GM19239 (cell line): ENCODE results near the gene FBN2.

GRCh38 chr5:127885713-127886288 is 182.6 kb downstream of the CCDC192 start:
- RRBS = no CpG with 5 or more reads among the region's 4 CpGs

DNA sequence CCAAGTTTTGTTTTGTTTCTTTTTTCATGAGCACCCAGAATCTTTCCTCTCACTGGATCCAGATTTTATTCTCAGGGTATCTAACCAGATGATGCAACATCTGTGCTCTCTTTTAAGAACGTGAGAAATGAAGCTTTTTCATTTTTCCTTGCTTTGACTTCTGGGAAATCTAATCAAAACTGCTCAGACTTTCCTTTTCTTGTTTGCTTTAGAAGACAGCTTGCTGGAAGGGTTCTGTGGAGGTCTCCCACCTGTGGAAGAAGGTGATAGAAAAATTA is 142.7 kb upstream of the SLC12A2 start:
- RRBS = no CpG with 5 or more reads among the region's 1 CpG

DNA sequence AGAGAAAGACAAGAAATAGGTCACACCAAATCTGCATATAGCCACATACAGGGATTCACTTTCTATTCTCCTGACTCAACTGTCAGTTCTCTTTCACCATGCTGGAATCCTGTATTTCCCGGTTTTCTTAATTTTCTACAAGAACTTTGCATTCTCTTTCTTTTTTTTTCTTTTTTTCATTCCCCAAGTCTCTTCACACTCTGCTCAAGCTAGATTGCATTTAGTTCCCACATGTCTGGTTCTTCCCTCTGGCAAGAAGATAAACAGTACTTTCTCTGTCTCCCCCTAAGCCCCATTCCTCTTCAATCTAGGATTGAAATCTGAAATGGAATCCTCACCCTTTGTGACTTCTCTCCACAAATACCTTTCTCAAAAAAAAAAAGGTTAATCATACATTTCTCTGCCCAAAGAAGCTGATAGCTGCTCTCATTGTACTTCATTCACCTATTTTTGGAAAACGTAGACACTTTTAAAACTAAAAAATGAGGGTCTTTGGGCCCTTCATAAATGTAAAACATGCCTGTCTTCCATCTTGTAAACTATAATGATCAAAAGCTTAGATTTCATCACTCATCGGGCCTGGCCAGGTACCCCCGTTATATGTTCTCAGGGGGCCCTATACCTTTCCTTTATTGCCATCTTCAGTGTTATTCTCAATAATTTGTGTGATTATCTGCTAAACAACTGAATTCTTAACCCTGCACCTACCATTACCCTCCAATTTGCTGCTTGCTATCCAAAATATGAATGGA is 64.0 kb upstream of the SLC12A2 start:
- RRBS = no CpG with 5 or more reads among the region's 4 CpGs

- RRBS = under 1% methylated on average over 25 of the region's 81 CpGs
These were observed 927 bp downstream of the SLC12A2 start for GRCh38 chr5:128084130-128085255.

DNA sequence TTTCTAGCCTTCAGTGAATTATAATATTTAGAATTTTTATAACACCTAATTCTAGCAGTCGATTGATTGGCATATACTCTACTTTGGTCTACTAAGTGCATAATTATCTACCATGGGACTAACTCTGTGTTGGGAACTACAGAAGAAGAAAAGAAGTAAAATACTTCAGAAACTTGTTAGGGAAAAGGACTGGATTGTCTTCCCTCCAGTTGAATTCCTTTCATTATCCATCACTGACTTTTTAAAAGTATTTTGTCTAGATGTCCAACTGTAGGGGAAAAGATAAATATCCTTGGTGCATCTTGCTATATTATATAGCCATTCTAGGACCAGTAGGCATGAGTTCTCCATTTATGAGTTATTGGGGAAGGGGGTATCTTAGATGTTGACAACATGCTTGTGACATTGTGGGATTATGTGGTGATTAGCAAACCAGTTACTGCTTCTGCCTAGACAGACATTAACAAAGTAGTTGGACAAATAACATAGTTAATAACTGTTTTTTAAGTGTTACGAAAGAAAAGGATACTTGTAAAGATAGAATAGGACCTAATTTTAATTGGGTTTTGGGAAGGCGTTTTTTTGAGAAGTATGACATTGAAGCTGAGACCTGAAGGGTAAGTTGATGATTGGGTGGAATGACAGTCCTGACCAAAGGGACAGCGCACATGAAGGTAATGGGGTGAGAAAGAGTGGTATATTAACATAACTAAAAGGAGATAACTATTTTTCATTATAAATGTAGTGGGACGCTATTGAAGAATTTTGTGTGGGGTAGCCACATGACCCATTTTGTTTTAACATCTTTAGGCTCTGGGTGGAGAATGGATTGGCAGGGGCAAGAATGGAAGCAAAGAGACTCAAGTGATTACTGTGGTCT is 3.6 kb downstream of the SLC12A2 start:
- RRBS = no CpG with 5 or more reads among the region's 5 CpGs

- RRBS = no CpG with 5 or more reads among the region's 4 CpGs
These were observed 30.9 kb downstream of the SLC12A2 start for GRCh38 chr5:128114373-128114863.

GRCh38 chr5:128174255-128174969 is 90.8 kb downstream of the SLC12A2 start:
- RRBS = no CpG with 5 or more reads among the region's 1 CpG

DNA sequence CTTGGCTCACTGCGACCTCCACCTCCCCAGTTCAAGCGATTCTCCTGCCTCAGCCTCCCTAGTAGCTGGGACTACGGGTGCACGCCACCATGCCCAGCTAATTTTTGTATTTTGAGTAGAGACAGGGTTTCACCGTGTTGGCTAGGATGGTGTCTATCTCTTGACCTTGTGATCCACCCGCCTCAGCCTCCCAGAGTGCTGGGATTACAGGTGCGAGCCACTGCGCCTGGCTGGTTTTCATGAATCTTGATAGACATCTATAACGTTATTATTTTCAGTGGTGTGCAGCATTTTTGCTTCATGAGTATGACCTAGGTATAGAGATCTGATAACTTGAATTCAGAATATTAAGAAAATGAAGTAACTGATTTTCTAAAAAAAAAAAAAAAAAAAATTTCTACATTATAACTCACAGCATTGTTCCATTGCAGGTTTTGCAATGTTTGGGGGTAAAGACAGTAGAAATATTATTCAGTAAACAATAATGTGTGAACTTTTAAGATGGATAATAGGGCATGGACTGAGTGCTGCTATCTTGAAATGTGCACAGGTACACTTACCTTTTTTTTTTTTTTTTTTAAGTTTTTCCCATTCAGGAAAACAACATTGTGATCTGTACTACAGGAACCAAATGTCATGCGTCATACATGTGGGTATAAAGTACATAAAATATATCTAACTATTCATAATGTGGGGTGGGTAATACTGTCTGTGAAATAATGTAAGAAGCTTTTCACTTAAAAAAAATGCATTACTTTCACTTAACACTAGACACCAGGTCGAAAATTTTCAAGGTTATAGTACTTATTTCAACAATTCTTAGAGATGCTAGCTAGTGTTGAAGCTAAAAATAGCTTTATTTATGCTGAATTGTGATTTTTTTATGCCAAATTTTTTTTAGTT is 105.0 kb downstream of the SLC12A2 start:
- RRBS = no CpG with 5 or more reads among the region's 11 CpGs

DNA sequence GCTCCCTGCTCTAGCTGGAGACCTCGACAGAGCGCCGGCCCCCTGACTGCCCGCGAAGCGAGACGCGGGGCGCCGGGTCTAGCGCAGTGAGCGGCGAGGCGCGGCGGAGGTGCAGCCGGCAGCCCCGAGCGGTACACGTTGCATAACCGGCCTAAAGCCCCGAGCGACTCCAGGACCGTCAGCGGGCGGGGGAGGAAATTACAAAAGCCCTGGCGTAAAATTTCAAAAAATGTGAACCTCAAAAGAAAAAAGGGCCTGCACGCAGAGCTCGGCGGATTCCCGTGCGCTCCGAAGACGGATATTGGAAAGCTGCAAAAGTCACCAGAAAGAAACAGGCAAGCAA is 340 bp downstream of the FBN2 start:
- RRBS = 4% methylated on average over 17 of the region's 34 CpGs

DNA sequence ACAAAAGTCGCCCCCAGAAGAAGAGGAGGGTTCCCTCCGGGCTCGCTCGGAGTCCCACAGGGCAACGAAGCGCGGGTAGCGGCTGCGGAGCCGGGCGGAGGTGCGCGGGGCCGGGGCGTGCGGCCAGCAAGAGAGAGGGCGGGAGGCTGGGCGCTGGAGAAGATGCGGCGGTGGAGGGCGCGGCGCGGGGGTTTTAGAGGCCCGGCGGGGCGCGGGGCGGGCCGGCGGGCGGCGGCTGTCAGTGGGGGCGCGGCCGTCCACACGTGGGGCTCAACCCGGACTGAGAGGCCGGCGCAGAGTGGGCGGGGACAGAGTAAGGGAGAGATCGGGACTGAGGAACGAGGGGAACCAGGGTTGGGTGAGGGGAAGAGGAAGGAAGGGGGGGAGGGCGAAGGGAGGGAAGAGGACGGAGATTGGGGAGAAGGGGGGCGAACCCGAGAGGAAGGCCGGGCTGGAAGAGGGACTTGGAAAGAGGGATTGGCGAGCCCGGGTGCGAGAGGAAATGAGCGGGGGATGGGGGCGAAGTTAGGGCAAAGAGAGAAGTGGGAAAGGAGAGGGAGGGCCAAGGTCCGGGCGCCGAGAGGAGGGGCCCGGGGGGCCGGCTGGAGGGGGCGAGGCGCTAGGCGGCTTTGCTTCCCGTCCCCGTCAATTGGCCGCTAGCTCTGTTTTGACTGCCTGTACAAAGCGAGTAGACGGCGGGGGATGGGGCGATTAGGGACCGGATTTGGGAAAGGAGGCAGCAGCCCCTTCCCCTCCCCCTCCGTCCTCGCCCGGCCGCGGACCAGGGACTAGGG is at the start of gene FBN2:
Gene FBN2, minus strand, starts transcription at position 169 of the 794 bp plus-strand sequence.
- RRBS = 4% methylated on average over 29 of the region's 74 CpGs

DNA sequence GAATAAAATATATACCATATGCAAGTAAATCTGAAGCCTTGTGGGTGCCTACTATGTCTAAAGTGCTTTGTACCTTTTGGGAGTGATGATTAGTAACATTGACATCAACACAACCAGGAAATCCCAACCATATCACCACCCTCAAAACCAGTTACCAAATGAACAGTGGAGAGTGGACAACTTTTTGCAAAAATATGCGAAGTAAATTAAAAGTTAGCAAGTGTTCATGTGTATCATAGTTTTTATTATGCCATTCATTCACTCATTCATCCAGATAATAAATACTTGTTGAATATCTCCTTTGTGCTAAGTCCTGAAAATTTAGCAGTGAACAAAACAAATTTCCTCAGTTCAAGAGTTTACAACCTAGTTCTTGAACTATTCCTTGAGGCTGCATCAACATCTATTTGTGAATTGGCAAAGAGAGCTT is 11.7 kb downstream of the SLC27A6 start:
- RRBS = no CpG with 5 or more reads among the region's 1 CpG

GRCh38 chr5:129096629-129097192 is 2.2 kb downstream of the ISOC1 start:
- RRBS = no CpG with 5 or more reads among the region's 7 CpGs

GRCh38 chr5:130219745-130220217 is 315.5 kb downstream of the CHSY3 start:
- RRBS = no CpG with 5 or more reads among the region's 2 CpGs

DNA sequence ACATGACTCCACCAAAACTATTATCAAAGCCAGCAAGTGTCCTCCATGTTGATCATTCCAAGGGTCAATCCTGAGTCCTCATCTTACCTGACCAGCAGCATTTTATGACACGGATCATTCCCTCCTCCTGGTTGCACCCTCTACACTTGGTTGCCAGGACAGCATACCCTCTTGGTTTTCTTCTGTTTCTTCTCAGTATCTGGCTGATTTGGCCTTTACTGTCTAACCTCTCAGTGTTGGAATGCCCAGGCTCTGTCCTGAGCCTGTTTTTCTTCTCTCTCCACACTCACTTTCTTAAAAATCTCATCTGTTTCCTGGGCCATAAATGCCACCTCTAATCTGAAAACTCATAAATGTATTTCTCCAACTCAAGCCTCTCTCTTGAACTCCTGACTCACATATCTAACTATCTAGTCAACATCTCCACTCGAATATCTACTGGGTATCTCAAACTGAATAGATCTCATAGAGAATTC is 40.0 kb upstream of the CDC42SE2 start:
- RRBS = no CpG with 5 or more reads among the region's 2 CpGs

GRCh38 chr5:131362300-131362552 is 98.4 kb downstream of the CDC42SE2 start:
- RRBS = no CpG with 5 or more reads among the region's 1 CpG

DNA sequence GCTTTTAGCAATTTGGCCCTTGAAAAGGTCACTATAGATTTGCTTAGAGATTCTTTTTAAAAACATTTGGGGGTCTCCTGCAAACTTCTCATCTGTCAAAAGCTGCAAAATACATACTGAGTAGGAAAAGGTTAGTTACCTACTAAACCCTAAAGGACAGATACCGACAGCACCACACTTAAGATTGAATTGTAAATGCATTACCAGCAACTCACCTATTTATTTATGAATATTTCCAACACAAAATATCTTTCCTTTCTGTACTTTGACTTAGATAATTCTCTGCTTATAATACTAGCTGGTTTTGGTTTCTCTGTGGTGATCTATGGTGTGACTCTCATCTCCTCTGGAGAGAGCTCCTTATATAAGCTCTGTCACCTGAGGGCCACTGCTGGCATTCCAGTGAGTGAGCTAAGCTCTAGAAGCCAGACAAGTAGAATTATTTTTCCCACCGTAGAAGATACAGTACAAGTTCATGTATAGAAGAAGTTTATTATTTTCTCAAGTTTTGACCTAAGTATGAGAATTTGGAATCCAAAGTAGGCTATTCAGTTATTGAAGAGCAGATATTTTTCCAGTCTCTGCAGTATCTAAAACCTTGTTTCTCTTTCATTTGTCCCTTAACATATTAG is 111.5 kb downstream of the CDC42SE2 start:
- RRBS = no CpG with 5 or more reads among the region's 2 CpGs

- RRBS = no CpG with 5 or more reads among the region's 2 CpGs
These were observed 134.9 kb downstream of the CDC42SE2 start for GRCh38 chr5:131398775-131399144.

GRCh38 chr5:131399656-131400028 is 135.8 kb downstream of the CDC42SE2 start:
- RRBS = no CpG with 5 or more reads among the region's 2 CpGs

GRCh38 chr5:131635279-131636288 is 555 bp upstream of the RAPGEF6 start:
- RRBS = 3% methylated on average over 11 of the region's 44 CpGs

GRCh38 chr5:131765959-131766577 is 30.7 kb downstream of the FNIP1 start:
- RRBS = no CpG with 5 or more reads among the region's 2 CpGs